Endothelial cell of umbilical vein (primary cell): ENCODE data around the genes CLNK, C1QTNF7 and FBXL5.

DNA sequence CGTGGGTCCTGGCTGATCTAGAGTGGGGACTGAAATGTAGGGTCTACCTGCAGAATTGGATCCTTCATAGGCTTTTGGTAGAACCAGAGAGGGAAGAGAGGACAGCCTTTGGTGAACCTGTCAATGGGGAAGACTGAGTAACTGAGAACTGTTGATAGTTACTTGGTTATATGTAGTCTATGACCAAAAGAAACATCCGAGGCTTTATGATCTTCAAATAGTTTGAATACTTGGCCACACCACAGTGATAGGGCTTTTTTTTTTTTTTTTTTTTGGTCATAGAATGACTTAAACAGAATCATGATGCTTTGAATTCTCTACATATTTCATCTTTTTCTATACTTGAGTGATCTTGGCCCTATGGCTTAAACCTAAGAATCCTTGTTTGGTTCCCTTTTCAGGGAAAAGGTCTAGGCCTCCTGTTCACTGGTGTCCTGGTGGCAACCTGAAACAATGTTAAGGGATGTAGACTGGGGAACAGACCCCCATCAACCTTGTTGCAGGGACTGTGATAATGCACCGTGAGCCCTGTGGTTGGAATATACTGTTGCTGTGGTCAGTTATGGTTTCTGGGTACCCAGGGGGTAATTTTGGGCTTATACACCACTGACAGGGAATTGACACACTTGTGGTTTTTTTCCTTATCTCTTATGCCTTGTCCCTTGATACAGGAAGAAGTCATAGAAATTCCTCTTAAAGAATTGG, 63.8 kb upstream of the WDR1 start:
- PRO-cap, result no peak
CAGE:
- cytosol, long polyA minus RNA, result no peak
- cytosol, long polyA plus RNA, result no peak
- long polyA plus RNA, result no peak
- nucleus, long polyA minus RNA, result no peak
- nucleus, long polyA plus RNA, result no peak

GRCh38 chr4:10684679-10685149, at the start of gene CLNK:
CLNK (minus strand) TSS chr4:10684768.
- PRO-cap, result no peak
CAGE:
- cytosol, long polyA minus RNA, result no peak
- cytosol, long polyA plus RNA, result no peak
- long polyA plus RNA, result no peak
- nucleus, long polyA minus RNA, result no peak
- nucleus, long polyA plus RNA, result no peak

- PRO-cap, result no peak
CAGE:
- cytosol, long polyA minus RNA, result no peak
- cytosol, long polyA plus RNA, result no peak
- long polyA plus RNA, result no peak
- nucleus, long polyA minus RNA, result no peak
- nucleus, long polyA plus RNA, result no peak
Observed at GRCh38 chr4:11423559-11424657, 4.8 kb downstream of the HS3ST1 start.

GRCh38 chr4:11587706-11588184, 159.1 kb upstream of the HS3ST1 start:
- PRO-cap, result no peak
CAGE:
- cytosol, long polyA minus RNA, result no peak
- cytosol, long polyA plus RNA, result no peak
- long polyA plus RNA, result no peak
- nucleus, long polyA minus RNA, result no peak
- nucleus, long polyA plus RNA, result no peak

- PRO-cap, result unidirectional peak, minus-strand start at chr4:13485124
CAGE:
- cytosol, long polyA minus RNA, result no peak
- cytosol, long polyA plus RNA, result no peak
- long polyA plus RNA, result no peak
- nucleus, long polyA minus RNA, result no peak
- nucleus, long polyA plus RNA, result no peak
Observed at GRCh38 chr4:13484881-13485508, 855 bp upstream of the RAB28 start.

- PRO-cap, result no peak
CAGE:
- cytosol, long polyA minus RNA, result no peak
- cytosol, long polyA plus RNA, result no peak
- long polyA plus RNA, result no peak
- nucleus, long polyA minus RNA, result no peak
- nucleus, long polyA plus RNA, result no peak
Observed at GRCh38 chr4:13543590-13543841, 792 bp downstream of the NKX3-2 start.

DNA sequence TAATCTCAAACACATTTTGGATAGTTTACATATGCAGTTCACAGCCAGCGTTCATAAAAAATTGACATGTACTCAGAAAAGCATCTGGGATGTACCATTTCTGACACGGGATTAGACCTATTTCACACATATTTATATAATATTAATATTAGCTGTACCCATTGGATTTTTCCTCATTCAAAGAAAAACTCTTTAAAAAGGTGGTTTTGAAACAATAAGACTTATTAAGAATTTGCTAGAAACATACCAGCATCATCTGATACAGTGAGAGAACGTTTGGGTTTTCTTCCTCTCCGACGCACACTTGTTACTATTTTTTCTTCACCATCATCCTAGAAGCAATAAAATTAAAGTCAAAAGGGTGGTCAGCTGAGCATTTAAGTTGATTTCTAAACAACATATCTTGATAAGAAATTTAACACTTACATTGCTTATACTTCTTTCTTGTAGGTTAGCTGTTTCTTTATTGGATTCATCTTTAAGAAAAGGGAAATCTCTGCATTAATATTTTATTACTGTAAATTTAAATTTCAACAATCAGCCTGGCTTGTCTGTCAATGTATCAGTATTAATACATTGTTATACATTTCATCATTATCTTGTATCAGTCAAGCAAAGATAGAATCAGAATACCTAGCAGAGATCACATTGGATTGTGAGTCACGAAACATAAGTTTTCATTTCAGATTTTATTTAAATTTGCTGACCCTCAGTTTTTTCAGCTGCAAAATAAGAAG, 33.0 kb upstream of the NKX3-2 start:
- PRO-cap, result no peak
CAGE:
- cytosol, long polyA minus RNA, result no peak
- cytosol, long polyA plus RNA, result no peak
- long polyA plus RNA, result no peak
- nucleus, long polyA minus RNA, result no peak
- nucleus, long polyA plus RNA, result no peak

GRCh38 chr4:13656522-13657025, 29.0 kb upstream of the BOD1L1 start:
- PRO-cap, result no peak
CAGE:
- cytosol, long polyA minus RNA, result no peak
- cytosol, long polyA plus RNA, result no peak
- long polyA plus RNA, result no peak
- nucleus, long polyA minus RNA, result no peak
- nucleus, long polyA plus RNA, result no peak

- PRO-cap, result no peak
CAGE:
- cytosol, long polyA minus RNA, result no peak
- cytosol, long polyA plus RNA, result no peak
- long polyA plus RNA, result no peak
- nucleus, long polyA minus RNA, result no peak
- nucleus, long polyA plus RNA, result no peak
Observed at GRCh38 chr4:13698454-13698653, 70.8 kb upstream of the BOD1L1 start.

DNA sequence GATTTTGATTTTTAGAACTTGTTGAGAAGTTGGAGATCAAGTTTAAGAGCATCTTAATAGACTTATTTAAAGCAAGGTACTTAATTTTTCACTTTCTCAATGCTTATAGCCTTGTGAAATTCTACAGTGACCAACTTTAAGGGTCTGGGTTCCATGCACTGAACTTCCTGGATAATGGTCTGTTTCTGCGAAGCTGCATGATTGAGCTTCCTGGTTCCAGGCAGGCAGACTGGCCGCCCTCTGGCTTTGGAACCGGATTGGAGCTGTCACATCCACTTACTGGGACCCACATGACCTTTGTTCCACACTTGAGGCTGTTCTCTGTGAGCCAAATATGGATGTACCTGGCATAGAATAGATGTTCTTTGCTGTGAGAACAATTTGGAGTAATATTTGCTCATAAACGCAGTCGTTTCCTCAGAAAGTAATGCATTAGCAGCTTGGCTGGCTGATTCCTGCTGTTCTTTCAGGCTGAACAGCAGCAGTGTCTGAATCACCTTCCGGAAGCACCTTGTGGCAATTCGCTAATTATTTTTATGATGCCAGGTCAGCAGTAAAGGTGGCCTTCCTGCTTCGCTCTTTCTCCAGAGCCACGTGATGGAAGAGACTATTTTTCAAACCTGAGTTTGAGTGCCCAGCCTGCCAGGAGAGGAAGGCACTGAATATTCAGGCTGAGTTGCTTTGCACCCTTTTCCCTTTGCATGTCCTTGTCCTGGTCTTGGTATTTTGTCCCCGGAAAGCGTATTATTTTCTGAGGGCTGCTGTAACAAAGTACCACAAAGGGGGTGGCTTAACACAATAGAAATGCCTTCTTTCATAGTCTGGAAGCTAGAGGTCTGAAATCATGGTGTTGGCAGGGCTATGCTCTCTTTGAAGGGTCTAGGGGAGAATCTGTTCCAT, 78.1 kb upstream of the BOD1L1 start:
- PRO-cap, result no peak
CAGE:
- cytosol, long polyA minus RNA, result no peak
- cytosol, long polyA plus RNA, result no peak
- long polyA plus RNA, result no peak
- nucleus, long polyA minus RNA, result no peak
- nucleus, long polyA plus RNA, result no peak

DNA sequence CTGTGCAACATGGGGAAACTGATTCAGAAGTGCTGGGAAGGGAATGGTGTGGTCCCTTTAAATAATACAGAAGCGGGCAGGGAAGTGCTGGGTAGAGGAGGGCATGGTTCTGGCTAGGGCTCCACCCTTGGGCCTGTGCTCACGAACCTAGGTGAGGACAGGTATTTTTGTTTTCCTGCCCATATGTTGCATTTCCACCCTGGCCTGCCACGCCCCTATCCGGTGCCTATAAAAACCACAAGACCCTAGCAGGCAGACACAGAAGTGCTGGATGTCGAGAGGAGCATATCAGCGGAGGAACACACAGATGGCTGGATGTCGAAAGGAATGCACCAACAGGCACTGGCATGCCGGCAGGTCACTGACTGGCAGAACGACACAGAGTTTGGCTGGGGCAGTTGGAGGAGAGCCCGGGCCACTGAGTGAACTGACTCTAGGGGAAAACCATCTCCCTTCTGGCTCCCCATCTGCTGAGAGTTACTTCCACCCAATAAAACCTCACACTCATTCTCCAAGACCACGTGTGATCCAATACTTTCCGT, 316.6 kb upstream of the BOD1L1 start:
- PRO-cap, result no peak
CAGE:
- cytosol, long polyA minus RNA, result no peak
- cytosol, long polyA plus RNA, result no peak
- long polyA plus RNA, result no peak
- nucleus, long polyA minus RNA, result no peak
- nucleus, long polyA plus RNA, result no peak

DNA sequence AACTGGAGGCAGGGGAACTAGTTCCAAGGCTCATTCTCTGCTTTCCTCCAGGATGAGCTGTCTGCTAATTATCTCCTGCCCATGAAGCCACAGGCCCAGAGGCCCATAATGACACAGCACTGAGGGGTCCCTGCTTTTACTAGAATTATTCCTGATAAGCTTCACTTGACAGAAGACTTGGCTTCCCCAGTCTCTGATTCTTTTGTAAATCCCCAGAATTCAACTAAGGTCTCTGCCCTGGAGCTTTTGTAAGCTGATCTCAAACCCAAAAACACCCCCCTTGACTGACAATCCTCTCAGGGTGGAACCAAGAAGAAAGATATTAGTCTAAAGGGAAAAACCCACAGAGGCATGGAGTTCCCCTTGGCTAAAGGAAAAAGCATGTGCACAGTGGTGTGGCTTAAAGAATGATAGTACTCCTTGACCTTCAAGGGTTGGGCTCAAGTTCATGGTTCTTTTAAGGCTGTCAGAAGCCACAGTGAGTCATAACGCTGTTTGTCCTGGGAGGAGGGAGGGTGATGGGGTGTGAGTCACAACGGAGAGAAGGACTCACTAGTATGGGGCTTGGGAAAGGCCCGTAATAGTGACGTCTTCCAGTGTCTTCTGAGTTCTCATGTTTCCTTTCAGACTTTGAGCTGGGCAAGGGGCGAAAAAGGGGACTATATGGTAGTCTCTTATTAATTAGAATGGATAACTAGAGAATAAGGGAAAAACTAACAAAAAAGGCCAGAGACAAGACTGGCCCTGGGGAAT, 146.0 kb upstream of the CPEB2 start:
- PRO-cap, result no peak
CAGE:
- cytosol, long polyA minus RNA, result no peak
- cytosol, long polyA plus RNA, result no peak
- long polyA plus RNA, result no peak
- nucleus, long polyA minus RNA, result no peak
- nucleus, long polyA plus RNA, result no peak

- PRO-cap, result no peak
CAGE:
- cytosol, long polyA minus RNA, result no peak
- cytosol, long polyA plus RNA, result no peak
- long polyA plus RNA, result no peak
- nucleus, long polyA minus RNA, result no peak
- nucleus, long polyA plus RNA, result no peak
Observed at GRCh38 chr4:15339677-15340326, 88.0 kb upstream of the C1QTNF7 start.

- PRO-cap, result no peak
CAGE:
- cytosol, long polyA minus RNA, result no peak
- cytosol, long polyA plus RNA, result no peak
- long polyA plus RNA, result no peak
- nucleus, long polyA minus RNA, result no peak
- nucleus, long polyA plus RNA, result no peak
Observed at GRCh38 chr4:15385977-15386455, 41.8 kb upstream of the C1QTNF7 start.

DNA sequence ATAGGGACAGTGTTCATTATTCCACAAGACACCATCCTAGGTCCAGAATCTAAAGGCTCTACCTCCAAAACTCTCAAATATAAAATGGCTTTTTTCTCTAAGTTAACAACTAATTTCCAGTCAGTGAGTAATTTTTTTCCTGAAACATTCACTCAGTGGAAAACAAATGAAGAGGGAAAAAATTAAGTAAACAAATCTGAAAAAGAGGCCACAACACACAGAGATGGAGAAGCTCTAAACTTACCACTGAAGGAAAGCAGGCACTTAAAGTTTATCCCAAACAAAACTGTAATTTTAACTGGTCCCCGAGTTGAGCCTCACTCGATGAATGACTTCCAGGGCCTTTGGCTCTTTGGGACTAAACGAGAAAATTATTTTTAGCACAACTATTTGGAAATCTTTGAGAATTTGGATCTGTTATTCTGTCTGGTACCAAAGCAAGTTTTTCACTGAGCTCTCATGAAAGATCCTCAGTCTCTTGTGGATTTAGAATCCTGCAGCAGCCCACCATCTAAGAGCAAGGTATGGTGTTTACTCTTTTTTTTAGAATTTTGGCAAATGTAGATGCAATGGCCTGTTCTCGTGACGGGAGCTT, at the start of gene C1QTNF7:
Gene C1QTNF7, plus strand, starts transcription at position 449 of the 595 bp plus-strand sequence.
- PRO-cap, result no peak
CAGE:
- cytosol, long polyA minus RNA, result no peak
- cytosol, long polyA plus RNA, result no peak
- long polyA plus RNA, result no peak
- nucleus, long polyA minus RNA, result no peak
- nucleus, long polyA plus RNA, result no peak

GRCh38 chr4:15655194-15655420, at the start of gene FBXL5:
FBXL5 (minus strand) TSS chr4:15655357.
- PRO-cap, result bidirectional peak, plus-strand start at chr4:15655459, minus-strand start at chr4:15655337
CAGE:
- cytosol, long polyA minus RNA, result no peak
- cytosol, long polyA plus RNA, result start-site peak on the minus strand at chr4:15655306-15655352, 465 and 363 reads in 2 replicates
- long polyA plus RNA, result start-site peak on the minus strand at chr4:15655310-15655352, 624 and 542 reads in 2 replicates
- nucleus, long polyA minus RNA, result no peak
- nucleus, long polyA plus RNA, result start-site peak on the minus strand at chr4:15655311-15655350, 235 and 264 reads in 2 replicates

DNA sequence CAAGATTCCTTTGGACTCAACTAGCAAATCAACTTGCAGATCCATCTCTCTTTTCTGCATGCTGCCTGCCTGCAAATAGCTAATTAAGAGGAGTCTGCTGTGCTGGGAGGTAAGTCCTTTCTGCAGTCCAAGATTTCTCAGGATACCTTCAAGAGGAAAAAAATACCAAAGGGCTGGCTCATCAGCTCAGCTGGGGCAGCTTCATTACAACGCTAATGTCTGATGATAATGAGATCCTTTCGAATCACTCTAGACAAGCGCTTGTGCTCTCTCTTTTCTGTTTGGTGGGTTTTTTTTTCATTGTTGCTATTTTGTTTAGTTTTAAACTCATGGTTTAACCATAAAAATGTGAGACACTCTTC, 50.9 kb downstream of the PROM1 start:
- PRO-cap, result bidirectional peak, plus-strand start at position 231 of the sequence, minus-strand start at position 124 of the sequence
CAGE:
- cytosol, long polyA minus RNA, result no peak
- cytosol, long polyA plus RNA, result no peak
- long polyA plus RNA, result no peak
- nucleus, long polyA minus RNA, result no peak
- nucleus, long polyA plus RNA, result no peak

- PRO-cap, result no peak
CAGE:
- cytosol, long polyA minus RNA, result no peak
- cytosol, long polyA plus RNA, result no peak
- long polyA plus RNA, result no peak
- nucleus, long polyA minus RNA, result no peak
- nucleus, long polyA plus RNA, result no peak
Observed at GRCh38 chr4:16212339-16213050, 13.8 kb downstream of the TAPT1 start.

GRCh38 chr4:16235839-16236854, 9.9 kb upstream of the TAPT1 start:
- PRO-cap, result no peak
CAGE:
- cytosol, long polyA minus RNA, result no peak
- cytosol, long polyA plus RNA, result no peak
- long polyA plus RNA, result no peak
- nucleus, long polyA minus RNA, result no peak
- nucleus, long polyA plus RNA, result no peak

GRCh38 chr4:16744951-16745472, 153.4 kb downstream of the LDB2 start:
- PRO-cap, result no peak
CAGE:
- cytosol, long polyA minus RNA, result no peak
- cytosol, long polyA plus RNA, result no peak
- long polyA plus RNA, result no peak
- nucleus, long polyA minus RNA, result no peak
- nucleus, long polyA plus RNA, result no peak